Cardiac fibroblast (primary cell): ENCODE data around the gene SSR1.

- RRBS, result no CpG with 5 or more reads among the region's 9 CpGs
Measured at GRCh38 chr6:6891854-6892544, 215.8 kb upstream of the RREB1 start.

DNA sequence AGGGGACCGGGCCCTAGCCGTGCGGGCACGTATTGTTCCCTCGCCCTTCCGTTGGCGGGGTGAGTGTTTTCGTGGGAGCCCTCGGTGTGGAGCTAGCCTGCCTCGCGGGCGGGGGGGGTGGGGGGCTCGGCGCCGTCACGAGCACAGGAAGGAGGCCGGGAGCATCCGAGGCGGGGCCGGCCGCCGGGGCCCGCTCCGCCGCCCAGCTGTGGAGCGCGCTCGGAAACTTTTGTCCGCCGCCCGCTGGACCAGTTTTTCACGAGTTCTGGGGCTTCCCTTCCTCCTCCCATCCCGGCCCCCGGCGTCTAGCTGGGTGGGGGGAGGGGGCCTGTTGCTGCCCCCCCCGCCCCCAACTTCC is 1.1 kb downstream of the RREB1 start:
- RRBS, result 0% methylated on average over 3 of the region's 36 CpGs

GRCh38 chr6:7136574-7137266 is 29.0 kb downstream of the RREB1 start:
- RRBS, result no CpG with 5 or more reads among the region's 10 CpGs

- RRBS, result no CpG with 5 or more reads among the region's 7 CpGs
Measured at GRCh38 chr6:7145727-7146166, 38.0 kb downstream of the RREB1 start.

GRCh38 chr6:7281243-7282134 is 31.5 kb downstream of the SSR1 start:
- RRBS, result no CpG with 5 or more reads among the region's 10 CpGs

DNA sequence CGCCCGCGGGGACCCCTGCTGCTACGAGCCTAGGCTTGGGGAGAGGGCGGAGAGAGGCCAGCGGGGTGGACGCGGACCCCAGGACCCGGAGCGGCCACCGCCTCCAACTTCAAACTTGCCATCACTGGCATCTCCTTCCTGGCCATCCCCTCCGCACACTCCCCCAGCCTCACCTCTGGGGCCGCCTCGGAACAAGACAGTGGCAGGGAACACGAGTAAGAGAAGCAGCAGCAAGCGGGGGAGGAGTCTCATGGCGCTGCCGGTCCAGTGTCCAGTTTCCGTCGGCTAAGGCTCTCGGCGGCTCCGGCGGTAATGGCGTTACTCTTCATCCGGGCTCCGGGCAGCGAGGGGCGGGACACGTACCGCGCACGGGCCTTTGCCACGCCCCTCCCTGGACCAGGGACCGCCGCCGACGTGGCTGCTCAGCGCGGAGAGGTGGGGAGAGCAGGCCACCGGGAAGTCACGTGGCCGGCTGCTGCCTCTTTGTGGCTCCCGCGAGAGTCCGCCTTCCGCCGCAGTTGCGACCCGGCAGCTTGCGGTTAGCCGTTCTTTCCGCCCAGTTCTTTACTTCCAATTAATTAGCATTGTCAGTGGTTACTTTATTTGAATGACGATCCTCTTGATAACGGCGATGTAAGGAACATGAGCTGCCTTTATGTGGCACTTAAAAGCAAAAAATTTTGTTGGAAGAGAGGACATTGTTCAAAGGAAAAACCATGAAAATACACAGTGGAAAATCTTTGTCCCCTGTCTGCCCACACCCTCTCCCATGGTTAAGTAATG is at the start of gene SSR1:
TSS of gene SSR1 (minus strand) at position 331 of the 783 bp plus-strand sequence.
- RRBS, result under 1% methylated on average over 8 of the region's 56 CpGs

GRCh38 chr6:7735039-7735278 is 9.1 kb downstream of the BMP6 start:
- RRBS, result no CpG with 5 or more reads among the region's 13 CpGs

DNA sequence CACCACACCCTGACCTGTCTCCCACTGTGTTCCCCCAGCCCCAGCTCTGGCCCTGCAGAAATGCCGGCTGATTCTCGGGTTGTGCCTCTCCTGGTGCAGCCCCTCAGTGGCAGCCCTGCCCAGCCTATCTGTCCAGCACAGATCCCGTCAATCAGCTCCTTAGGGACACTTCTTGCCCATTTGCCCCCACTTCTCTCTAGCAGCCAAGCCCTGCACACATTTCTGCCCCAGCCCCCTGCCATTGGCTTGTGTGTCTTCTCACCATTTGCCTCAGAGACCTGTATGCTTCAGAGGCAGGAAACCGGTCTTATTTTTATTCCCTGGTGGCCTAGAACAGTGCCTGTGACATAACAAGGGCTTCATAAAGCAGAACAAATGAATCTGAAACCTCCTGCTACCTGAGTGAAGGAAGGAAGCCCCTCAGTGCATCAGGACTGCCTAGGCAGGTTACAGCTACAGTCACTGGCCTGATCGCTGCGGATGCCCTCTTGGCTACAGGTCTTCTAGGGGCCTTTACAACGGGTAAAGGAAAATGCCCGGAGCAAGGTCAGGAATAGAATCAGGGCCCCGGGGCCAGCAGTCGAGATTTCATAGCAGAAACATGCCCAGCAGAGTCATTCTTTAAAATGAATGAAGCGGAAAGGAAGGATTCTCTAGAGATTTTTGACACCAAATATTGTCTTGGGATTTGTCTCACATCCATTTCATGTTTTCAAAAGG is 22.7 kb downstream of the TXNDC5 start:
- RRBS, result no CpG with 5 or more reads among the region's 11 CpGs

- RRBS, result no CpG with 5 or more reads among the region's 7 CpGs
Measured at GRCh38 chr6:7906881-7907562, 3.6 kb downstream of the TXNDC5 start.

DNA sequence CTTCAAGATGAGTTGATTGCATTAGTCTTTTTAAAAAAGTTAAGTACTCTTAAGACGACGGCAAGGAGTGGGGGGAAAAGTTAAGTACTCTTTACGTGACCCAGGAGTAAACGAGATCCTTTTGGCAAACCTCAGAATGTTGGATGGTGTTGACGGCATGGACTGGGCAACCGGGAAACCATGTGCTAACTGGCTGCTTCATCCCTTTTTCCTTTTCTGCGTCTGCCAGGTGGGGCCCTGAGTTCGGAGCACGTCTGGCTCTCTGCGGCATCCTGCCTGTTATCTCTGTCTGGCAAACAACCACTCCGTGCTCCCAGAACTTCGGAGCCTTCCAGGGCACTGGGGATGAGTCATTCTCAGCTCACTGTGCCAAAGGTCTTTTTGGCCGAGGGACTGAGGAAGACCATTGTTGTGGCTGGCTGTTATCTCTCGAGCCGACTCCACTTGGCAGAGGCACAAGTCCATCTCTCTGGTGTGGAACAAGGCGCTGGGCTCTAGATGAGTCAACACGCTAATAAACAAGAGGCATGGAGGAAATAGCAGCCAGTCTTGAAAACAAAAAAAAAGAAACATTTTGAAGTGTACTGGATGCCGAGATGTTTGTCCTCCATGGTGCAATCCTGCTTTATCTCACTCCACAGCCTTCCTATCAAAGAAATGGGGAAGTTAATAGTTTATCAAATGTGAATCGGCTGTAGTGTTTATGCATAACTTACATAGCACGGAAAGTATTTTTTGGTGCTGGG is 64.5 kb upstream of the TXNDC5 start:
- RRBS, result no CpG with 5 or more reads among the region's 20 CpGs

- RRBS, result 95% methylated on average over 8 of the region's 47 CpGs
Measured at GRCh38 chr6:7986005-7986834, 75.6 kb upstream of the TXNDC5 start.

DNA sequence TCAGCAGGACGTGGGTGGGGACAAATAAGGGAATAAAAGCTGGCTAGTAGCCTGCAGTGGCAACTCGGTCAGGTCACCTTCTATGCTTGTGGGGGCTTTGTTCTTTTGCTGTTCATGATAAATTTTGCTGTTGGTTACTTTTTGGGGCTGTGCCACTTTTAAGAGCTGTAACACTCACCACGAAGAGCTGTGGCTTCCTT is 209.3 kb upstream of the SLC35B3 start:
- RRBS, result no CpG with 5 or more reads among the region's 3 CpGs

GRCh38 chr6:9811038-9811436 is 603.8 kb downstream of the TFAP2A start:
- RRBS, result no CpG with 5 or more reads among the region's 19 CpGs

- RRBS, result no CpG with 5 or more reads among the region's 12 CpGs
Measured at GRCh38 chr6:10314703-10315430, 100.0 kb downstream of the TFAP2A start.

DNA sequence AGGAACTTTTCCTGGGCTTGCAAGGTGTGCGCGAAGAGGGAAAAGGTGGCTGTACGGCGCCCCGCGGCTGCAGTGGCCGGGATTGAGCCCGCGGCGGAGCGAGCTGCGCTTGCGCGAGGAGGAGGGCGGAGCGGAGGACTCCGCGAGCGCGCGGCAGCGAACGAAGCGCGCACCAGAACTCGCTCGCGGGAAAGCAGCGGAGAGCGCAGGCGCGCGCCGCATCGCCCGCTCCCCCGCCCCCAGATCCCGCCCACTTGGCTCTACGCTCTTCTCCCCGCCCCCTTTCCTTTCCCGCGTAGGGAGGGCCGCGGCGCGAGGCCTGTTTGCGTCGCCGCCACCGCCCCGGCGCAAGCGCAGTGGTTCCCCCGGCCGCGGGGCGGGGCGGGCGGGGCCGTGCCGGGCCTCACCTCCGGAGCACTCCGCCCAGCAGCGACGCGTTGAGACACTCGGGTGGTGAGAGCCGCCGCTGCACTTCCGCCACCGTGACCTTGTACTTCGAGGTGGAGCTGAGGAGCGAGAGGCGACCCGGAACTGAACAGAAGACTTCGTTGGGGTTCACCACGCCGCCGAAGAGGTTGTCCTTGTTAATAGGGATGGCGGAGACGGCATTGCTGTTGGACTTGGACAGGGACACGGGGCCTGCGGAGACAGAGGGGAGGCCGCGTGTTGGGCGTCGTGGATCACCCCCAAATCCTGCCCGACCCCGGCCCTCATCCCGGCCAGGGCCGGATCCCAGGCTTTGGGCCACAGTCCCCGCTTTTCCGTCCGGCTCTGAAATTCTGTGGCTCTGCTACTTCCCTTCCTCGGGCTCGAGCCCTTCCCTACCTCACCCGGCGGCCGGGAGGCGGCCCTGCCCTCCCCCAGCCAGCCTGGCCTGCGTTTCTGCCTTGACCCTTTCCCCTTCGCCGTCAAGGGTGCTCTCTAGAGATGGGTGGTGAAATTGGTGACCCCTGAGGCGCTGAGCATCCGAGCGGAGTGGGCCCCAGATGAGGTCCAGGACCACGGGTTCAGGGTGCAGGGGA is 10.5 kb downstream of the TFAP2A start:
- RRBS, result 16% methylated on average over 6 of the region's 107 CpGs

DNA sequence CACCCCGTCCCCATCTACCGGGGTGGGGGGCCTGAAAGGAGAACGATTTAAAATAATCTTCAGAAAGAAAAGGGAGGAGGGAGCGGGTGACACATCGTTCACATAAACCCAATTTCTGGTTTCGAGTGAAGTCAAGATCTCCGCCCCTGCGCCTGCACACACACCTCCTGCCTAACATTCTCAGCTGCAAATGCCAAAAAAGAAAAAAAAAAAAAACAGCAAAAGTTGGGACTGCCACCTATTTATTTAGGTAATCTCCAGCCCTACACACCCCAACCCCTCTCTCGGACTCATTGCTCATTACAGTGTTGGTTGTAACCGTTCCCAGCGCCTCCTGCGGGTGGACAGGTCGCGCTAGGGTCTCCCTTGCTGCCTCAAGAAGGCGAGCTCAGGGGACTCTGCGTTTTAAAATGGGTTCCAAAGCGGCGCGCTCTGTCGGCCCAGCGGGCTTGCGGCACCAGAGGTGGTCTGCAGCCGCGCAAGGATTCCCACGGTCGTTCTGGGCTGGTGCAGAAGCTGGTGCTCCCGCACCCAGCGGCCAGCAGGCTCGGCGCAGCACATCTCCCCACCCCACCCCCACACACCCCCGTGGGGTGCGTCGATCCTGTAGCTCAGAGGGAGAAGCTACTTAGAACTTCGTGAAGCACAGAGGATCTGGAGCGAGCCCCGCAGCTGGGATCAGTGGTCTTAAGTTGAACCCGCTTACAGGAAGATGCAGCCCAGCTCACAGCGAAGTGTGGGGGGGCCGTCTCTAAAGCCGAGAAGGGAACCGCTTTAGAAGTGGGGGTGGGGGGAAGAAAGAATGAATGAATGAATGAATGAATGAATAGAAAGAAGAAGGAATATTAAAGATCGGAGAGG is 979 bp downstream of the TFAP2A start:
- RRBS, result no CpG with 5 or more reads among the region's 42 CpGs

GRCh38 chr6:10417557-10418043 is 2.7 kb upstream of the TFAP2A start:
- RRBS, result 20% methylated on average over 1 of the region's 23 CpGs

DNA sequence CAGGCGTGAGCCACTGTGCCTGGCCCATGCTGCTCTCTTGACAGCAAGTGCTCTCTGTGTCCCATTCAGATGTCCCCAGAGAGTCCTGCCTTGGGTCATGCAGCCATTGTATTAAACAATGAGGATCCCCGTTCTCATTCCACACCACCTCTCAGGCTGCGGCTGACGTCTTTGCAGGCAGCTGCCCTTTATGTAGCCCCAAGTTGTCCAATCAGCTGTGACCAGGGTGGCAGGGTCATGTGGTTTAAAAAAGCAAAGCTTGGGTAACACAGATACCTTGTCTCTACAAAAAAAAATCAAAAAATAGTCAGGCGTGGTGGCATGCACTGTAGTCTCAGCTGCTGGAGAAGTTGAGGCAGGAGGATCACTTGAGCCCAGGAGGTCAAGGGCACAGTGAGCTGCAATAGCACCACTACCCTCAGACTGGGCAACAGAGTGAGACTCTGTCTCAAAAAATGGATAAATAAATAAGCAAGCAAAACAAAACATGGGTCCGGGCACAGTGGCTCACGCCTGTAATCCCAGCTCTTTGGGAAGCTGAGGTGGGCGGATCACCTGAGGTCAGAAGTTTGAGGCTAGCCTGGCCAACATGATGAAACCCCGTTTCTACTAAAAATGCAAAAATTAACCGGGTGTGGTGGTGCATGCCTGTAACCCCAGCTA is 13.4 kb downstream of the GCNT2 start:
- RRBS, result no CpG with 5 or more reads among the region's 10 CpGs

DNA sequence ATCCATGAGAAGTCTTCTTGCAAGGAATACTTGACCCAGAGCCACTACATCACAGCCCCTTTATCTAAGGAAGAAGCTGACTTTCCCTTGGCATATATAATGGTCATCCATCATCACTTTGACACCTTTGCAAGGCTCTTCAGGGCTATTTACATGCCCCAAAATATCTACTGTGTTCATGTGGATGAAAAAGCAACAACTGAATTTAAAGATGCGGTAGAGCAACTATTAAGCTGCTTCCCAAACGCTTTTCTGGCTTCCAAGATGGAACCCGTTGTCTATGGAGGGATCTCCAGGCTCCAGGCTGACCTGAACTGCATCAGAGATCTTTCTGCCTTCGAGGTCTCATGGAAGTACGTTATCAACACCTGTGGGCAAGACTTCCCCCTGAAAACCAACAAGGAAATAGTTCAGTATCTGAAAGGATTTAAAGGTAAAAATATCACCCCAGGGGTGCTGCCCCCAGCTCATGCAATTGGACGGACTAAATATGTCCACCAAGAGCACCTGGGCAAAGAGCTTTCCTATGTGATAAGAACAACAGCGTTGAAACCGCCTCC is 35.5 kb downstream of the GCNT2 start:
- RRBS, result no CpG with 5 or more reads among the region's 8 CpGs